Duodenum (tissue), 1 donor: ENCODE data around the genes DNAJC30, CLDN4 and LIMK1.

GRCh38 chr7:73683304-73683522, at the start of gene DNAJC30:
Gene DNAJC30, minus strand, starts transcription at chr7:73683453.
- PRO-cap = bidirectional peak, plus-strand start at chr7:73683573, minus-strand start at chr7:73683418

DNA sequence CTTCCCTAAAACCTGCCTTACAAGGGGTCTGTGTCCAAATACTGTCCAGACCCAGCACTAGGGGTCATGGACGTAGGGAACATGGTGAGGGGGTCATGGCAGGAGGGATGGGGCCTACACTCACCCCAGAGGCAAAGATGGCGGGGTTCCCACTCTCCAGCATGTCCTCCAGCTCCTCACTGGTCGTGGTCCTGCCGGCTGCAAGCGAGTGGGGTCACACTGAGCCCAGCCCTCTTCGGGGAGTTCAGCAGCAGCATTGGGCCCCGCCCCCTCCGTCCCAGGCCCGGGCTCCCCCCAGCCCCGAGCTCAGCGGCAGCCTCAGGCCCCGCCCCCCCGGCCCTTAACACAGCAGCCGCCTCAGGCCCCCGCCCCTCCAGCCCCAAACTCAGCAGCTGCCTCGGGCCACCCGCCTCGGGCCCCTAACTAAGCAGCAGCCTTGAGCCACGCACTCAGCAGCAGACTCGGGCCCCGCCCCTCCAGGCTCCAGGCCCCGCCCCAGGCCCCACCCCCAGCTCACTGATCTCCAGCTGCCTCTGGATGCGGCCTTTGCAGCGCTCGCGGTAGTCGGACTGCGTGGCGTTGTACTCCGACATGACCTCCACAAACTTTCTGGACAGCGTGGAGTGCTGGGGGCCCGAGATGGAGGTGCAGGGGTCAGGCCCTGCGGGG, 15.7 kb downstream of the STX1A start:
- PRO-cap = bidirectional peak, plus-strand start at position 551 of the sequence, minus-strand start at position 421 of the sequence

- PRO-cap = no peak
These were observed 12.3 kb downstream of the STX1A start for GRCh38 chr7:73707106-73707683.

GRCh38 chr7:73717984-73718427, 1.5 kb downstream of the STX1A start:
- PRO-cap = no peak

- PRO-cap = bidirectional peak, plus-strand start at chr7:73735047, minus-strand start at chr7:73734967
These were observed 3.8 kb downstream of the ABHD11 start for GRCh38 chr7:73734477-73735509.

- PRO-cap = no peak
These were observed 1.2 kb downstream of the ABHD11 start for GRCh38 chr7:73737373-73737811.

GRCh38 chr7:73738898-73740053, 674 bp upstream of the ABHD11 start:
- PRO-cap = bidirectional peak, plus-strand start at chr7:73739116, minus-strand start at chr7:73738800

- PRO-cap = no peak
These were observed 3.0 kb upstream of the ABHD11 start for GRCh38 chr7:73741480-73742103.

DNA sequence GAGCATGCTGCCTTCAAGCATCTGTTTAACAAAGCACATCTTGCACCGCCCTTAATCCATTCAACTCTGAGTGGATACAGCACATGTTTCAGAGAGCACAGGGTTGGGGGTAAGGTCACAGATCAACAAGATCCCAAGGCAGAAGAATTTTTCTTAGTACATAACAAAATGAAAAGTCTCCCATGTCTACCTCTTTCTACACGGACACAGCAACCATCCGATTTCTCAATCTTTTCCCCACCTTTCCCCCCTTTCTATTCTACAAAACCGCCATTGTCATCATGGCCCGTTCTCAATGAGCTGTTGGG, 26.7 kb upstream of the CLDN3 start:
- PRO-cap = no peak

DNA sequence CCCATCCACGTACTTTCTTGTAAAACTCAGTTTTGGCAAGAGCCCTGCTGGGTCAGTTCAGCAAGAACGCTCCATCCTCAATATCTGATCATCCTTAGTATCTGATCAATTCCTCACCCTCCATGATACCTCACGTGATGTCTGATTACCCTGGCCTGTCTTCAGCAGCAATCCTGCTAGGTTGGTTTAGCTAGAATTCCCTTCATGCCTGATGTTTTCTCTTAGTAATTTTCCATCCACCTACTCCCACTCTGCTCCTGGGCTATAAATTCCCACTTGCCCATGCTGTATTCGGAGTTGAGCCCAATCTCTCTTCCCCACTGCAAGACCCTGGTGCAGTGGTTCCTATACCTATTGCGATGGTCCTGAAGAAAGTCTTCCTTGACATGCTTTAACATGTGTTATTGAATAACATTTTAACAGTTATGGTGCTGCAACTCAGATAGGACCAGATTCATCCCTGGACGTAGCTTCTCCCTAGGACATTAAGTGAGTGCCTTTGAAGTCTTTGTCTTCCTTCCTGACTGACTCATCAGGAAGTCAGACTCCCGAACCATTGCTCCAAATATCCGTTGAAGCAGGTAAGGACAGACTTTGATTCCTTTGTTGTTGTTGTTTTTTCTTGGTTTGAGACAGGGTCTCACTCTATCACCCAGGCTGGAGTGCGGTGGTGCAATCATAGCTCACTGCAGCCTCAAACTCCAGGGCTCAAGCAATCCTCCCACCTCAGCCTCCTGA, 29.3 kb upstream of the CLDN3 start:
- PRO-cap = no peak

- PRO-cap = no peak
These were observed 7.8 kb upstream of the CLDN4 start for GRCh38 chr7:73823078-73823366.

DNA sequence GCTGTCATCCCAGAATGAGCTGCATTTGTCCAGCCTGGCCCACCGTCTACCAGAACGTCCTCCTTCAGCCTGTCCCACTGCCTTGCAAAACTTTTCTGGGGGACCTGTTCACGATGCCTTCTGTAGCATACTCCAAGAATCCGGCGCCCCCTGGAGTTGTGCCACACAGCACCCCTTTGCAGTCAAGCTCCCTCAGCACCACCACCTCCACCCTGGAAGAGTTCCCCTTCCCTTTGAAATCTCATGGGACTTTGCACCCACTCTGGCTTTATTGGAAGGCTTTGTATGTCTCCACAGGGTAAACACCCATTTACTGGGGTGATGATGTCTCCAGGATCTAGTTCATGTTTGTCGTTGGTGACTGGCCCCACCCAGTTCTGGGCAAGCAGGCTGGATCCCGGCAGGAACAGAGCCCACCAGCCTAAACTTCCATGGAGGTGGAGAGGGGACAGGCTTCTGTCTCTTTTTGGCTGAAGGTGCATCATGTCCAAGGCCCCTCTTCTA, 904 bp upstream of the CLDN4 start:
- PRO-cap = bidirectional peak, plus-strand start at position 374 of the sequence, minus-strand start at position 235 of the sequence

- PRO-cap = bidirectional peak, plus-strand start at chr7:73831009, minus-strand start at chr7:73830905
These were observed at the start of gene CLDN4 for GRCh38 chr7:73830344-73831180. Gene CLDN4, plus strand, starts transcription at chr7:73830996.

DNA sequence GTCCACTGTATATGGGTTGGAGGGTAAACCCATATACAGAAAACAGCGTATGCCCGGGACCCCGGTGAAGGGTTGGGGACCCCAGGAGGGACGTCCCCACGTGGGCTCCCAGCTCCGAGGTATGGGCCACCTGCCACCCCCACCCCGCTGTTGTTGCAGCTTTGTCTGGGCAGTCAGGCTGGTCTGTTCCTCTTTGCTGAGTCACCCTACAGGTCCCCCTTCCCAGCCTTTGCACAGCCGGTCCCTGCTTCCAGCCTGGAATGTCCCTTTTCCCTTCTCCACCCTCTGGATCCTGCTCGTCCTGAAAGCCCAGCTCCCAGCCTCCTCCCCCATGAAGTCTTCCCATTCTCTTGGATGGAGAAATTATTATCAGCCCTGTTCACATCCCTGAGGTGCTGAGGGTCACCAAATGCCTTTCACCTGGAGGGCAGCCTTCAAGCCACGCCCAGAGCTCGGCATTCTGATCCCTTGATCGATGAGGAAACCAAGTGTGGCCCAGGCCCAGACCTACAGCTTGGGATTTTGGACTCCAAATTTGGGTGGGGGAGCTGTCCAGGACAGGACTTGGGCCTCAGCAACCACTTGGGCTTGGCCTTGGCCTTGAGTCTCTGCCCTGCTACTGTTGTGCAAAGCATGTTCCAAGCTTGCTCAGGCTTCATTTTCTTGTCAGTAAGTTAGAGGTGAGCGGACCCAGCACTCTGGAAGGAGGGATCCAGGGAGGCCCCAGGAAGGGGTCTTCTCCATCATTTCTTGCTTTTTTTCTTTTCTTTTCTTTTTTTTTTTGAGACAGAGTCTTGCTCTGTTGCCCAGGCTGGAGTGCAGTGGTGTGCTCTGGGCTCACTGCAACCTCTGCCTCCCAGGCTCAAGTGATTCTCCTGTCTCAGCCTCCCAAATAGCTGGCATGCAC, 2.7 kb downstream of the CLDN4 start:
- PRO-cap = bidirectional peak, plus-strand start at position 229 of the sequence, minus-strand start at position 195 of the sequence

DNA sequence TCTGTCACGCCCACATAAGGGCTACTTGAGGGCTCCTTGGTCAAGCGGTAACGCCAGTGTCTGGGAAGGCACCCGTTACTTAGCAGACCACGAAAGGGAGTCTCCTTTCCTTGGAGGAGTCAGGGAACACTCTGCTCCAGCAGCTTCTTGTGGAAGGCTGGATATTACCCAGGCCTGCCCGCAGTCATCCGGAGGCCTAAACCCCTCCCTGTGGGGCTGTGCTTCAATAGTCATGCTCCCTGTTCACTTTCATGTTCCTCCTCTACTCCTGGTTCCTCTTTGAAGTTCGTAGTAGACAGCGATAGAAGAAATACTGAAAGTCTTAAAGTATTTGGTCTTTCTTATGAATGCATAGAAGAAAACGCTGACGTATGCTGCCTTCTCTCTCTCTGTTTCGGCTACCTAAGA, 3.4 kb upstream of the METTL27 start:
- PRO-cap = no peak

- PRO-cap = no peak
These were observed 7.8 kb upstream of the METTL27 start for GRCh38 chr7:73850079-73850561.

- PRO-cap = unidirectional peak, plus-strand start at chr7:74083791; bidirectional peak, plus-strand start at chr7:74084059, minus-strand start at chr7:74083887
These were observed at the start of gene LIMK1 for GRCh38 chr7:74083006-74084271. Gene LIMK1, plus strand, starts transcription at chr7:74083804.

DNA sequence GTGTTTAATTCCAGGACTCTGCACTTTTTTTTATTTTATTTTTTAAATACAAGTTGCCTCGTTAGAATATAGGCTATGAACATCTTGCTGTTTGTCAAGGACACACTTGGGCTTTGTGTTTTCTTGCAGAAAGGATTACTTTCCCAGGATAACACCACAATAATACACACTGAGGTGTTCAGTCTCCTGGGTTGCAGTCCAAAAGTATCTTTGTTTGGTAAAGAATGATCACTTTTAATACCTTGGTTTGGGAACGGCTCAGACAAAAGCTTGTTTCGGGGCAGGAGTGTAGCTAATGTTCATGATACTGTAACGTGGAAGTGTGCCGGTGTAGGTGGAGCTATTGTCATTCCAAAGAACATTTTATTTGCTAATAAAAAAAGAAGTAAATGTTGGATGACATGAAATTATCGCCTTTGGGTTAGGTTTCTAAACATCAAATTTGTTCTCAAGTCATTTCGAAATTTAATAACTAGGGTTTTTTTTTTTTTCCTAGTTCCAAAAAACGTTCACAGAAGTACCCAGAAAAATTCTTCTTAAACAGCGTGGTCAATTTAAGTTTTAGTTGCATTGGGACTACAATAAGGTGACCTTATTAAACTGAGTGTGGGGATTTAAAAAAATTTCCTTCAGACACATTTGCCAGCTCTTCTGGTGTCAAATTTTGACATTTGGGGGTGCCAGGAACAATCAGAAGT, 1.2 kb downstream of the EIF4H start:
- PRO-cap = no peak

DNA sequence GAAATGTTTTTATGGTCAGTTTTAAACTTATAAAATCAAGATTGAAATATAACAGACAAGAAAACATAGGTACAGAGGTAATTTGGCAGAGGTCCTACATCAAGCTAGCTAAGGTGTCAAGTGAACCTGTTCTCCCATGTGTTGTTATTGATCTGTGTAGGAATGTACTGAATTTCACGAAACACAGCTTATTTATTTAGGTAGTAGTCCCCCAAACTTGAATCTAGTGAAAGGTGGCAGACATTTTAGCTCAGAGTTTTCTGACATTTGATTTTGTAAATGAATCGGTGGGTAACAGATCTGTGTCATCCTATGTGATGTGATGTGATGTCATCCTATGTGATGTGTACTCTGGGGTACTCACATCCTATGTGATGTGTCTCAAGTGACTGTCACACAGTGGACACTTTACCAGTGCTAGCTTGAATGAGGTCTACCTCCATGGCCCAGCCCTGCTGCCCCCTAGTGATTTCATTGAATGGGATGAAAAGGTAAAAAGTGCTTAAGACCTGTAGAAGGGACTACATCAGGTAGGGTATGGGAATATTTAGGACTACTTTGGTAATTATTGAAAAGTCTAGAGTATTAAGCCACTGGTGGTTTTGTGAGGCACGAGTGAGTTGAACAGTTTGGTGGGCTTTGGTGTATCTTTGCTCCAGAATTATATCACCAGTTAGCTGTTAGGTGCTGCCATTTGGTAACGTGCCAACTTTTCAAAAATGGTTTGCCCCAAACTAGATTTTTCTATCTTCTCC, 9.5 kb downstream of the EIF4H start:
- PRO-cap = no peak

- PRO-cap = no peak
These were observed 15.3 kb downstream of the EIF4H start for GRCh38 chr7:74189183-74190031.